ENCODE measurements around the genes P2RY8 and CD99.

GRCh38 chrX:13978-14262 is 267.3 kb upstream of the PLCXD1 start:
- PRO-cap, 2 experiments, result no peak in any of the 2 experiments
- RAMPAGE, long total RNA, 5 experiments, result no peak in any of the 5 experiments

DNA sequence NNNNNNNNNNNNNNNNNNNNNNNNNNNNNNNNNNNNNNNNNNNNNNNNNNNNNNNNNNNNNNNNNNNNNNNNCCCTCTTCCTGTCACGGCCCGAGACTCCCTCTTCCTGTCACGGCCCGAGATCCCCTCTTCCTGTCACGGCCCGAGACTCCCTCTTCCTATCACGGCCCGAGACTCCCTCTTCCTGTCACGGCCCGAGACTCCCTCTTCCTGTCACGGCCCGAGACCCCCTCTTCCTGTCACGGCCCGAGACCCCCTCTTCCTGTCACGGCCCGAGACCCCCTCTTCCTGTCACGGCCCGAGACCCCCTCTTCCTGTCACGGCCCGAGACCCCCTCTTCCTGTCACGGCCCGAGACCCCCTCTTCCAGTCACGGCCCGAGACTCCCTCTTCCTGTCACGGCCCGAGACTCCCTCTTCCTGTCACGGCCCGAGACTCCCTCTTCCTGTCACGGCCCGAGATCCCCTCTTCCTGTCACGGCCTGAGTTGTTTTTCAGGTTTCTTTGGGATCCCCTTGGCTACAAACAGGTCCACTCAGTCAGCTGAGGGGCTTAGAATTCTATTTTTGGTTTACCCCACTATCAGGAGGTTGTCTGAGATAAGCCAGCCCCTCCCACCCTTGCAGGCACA is 186.3 kb upstream of the PLCXD1 start:
- PRO-cap, 2 experiments, result no peak in any of the 2 experiments
- RAMPAGE, long total RNA, 5 experiments, result no peak in any of the 5 experiments

DNA sequence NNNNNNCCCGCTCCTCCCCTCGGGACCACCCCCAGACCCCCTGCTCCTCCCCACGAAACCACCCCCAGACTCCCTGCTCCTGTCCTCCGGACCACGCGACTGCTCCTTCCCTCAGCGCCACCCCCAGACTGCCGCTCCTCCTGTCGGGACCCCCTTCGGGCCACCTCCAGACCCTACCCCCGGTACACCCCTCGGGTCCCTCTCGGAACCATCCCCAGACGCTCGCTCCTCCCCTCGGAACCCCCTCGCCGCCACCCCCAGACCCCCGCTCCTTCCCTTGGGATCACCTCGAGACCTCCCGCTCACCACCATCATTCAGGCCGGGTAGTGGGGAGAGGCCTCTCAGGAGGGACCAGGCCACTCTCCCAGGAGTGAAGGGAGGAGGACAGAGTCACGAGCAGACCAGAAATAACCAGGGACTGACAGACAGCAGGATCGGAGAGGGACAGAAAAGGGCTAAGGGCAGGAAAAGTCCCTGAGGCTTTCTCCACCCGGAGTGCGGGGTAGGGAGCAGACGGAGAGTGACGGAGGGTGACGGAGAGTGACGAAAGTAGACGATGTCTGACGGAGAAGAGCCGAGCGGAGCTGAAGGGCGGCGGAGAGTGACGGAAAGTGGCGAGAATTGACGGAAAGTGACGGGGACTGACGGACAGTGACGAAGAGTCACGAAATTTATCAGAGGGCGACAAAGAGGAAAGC is 54.7 kb upstream of the PLCXD1 start:
- PRO-cap, 2 experiments, result no peak in any of the 2 experiments
- RAMPAGE, long total RNA, 5 experiments, result no peak in any of the 5 experiments

GRCh38 chrX:276506-277232 is 4.5 kb upstream of the PLCXD1 start:
- PRO-cap, 2 experiments, result peak in 1 of 2 experiments; most common plus-strand start chrX:276996 (in 1); most common minus-strand start chrX:276820 (in 1)
- RAMPAGE, long total RNA, 5 experiments, result no peak in any of the 5 experiments

GRCh38 chrX:308966-309564 is 9.5 kb downstream of the GTPBP6 start:
- PRO-cap, 2 experiments, result no peak in any of the 2 experiments
- RAMPAGE, long total RNA, 5 experiments, result no peak in any of the 5 experiments

GRCh38 chrX:312727-313303 is 5.8 kb downstream of the GTPBP6 start:
- PRO-cap, 2 experiments, result no peak in any of the 2 experiments
- RAMPAGE, long total RNA, 5 experiments, result no peak in any of the 5 experiments

DNA sequence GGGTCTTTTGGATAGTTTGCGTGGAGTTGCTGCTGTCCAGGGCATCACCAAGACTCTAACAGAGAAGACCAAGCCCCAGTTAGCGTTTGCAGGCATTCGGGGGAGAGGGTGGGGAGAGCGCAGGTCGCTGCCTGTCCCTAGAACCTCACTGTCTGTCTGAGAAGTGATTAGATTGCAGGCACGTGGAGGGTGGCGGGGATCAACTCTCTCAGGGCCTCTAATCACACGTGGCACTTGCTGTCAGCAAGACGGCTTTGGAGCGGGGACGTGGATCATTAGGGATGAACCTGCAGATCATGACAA is 85.3 kb upstream of the SHOX start:
- PRO-cap, 2 experiments, result no peak in any of the 2 experiments
- RAMPAGE, long total RNA, 5 experiments, result no peak in any of the 5 experiments

DNA sequence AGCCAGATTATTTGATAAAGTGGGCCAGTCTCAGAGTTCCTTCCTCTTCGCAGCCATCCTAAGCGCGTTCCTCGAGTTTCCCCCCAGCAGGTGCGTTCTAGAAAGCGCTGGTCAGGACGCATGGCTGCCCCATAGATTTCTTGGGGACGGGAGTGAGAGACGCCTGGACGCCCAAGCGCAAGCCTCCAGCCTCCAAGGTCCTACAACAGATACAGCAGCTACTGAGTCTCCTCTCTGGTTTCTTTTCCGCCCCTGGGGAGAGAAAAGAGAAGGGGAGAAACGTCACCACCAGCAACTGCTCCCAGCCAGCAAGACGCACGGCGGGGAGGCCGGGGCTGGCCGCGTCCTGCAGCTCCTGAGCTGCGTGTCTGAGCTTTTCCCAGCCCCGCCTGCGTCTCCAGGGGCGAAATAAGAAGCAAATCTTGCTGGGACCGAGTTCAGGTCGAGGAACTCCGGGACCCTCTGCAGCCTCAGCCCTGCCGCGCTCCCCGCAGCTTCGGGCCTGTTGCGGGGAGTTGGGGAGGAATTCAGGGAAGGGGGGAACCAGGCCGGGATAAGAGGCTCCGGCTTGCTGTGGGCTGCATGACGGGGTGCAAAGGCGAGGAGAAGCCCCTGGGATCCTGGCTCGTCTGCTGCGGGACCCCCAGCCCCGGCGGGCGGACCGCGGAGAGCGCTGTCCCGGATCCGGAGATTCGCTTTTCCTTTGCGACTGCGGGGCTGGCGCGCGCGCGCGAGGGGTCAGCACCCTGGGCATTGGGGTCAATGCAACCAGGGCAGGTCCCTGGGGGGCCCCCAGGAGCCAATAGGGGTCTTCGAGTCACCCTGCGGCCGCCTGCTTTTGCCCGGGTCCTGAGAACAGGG is 6.8 kb upstream of the SHOX start:
- PRO-cap, 2 experiments, result no peak in any of the 2 experiments
- RAMPAGE, long total RNA, 5 experiments, result no peak in any of the 5 experiments

- PRO-cap, 2 experiments, result no peak in any of the 2 experiments
- RAMPAGE, long total RNA, 5 experiments, result no peak in any of the 5 experiments
These were observed 186.2 kb downstream of the CRLF2 start for GRCh38 chrX:1026261-1026688.

DNA sequence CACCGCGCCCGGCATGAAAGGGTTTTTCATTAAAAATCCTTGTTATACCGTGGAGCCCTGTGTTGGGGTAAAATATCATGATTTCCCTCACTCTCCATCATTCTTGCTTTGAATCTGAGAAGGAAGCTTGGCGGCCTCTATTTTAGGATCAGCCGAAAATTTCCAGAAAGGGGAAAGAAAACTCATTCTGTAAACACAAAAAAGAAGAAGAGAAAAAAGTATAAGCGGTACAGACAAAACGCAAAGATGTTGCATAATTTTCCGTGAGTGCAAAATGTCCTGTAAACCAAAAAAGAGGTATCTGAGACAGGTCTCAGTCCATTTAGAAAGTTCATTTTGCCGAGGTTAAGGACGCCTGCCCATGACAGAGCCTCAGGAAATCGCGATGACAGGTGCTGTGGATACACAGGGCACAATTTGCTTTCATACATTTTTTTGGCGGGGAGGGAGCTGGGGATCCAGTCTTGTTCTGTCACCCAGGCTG is 5.3 kb downstream of the CSF2RA start:
- PRO-cap, 2 experiments, result no peak in any of the 2 experiments
- RAMPAGE, long total RNA, 5 experiments, result no peak in any of the 5 experiments

GRCh38 chrX:1405893-1406366 is 14.0 kb upstream of the SLC25A6 start:
- PRO-cap, 2 experiments, result no peak in any of the 2 experiments
- RAMPAGE, long total RNA, 5 experiments, result start-site peak on the plus strand in 1 of 5 experiments, at chrX:1405877-1406298 at its widest, 17 reads per replicate

- PRO-cap, 2 experiments, result no peak in any of the 2 experiments
- RAMPAGE, long total RNA, 5 experiments, result no peak in any of the 5 experiments
These were observed 10.1 kb upstream of the ASMTL start for GRCh38 chrX:1462355-1463646.

DNA sequence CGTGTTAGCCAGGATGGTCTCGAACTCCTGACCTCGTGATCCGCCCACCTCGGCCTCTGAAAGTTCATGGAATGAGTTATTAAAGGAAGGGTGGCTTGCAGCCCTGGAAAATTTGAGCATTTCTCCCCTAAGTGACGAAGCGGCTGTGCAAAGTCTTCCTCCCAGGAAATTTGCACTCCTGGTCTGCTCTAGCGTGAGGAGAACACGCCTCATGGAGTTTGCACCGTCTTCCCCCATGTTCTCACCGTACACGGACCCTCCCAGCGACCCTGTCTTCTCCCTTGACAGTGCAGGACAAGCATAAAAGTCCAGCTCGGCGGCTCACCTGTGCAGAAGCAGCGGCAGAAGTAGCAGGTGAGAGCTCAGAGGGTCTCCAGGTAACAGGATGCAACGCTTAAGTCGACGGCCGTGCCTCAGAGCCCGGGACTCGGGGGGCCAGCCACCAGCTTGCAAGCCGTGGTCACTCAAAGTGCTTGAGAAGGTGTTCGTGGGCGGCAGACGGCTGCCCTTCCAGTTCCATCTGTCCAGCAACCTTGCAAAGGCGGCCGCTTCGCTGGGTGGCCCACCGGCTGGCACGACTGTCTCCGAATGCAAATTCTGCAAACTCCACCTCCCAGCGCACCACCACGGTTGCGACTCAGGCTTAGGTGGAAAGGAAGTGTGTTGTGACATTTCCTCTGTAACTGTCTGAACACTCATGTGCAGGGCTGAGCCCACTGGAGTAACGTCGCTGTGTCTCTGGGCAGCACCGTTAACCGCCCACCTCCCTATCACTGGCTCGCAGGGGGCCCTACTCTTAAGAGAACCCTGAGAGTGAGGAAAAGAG is at the start of gene P2RY8:
TSS of gene P2RY8 (minus strand) at position 590 of the 826 bp plus-strand sequence.
- PRO-cap, 2 experiments, result peak in 2 of 2 experiments; most common plus-strand start position 671 of the sequence (in 1); most common minus-strand start position 590 of the sequence (in 2)
- RAMPAGE, long total RNA, 5 experiments, result start-site peak on the minus strand in 4 of 5 experiments, centred at positions 569 to 591 of the sequence, 11 to 27 reads per replicate

GRCh38 chrX:2194013-2194455 is 306.7 kb downstream of the DHRSX start:
- PRO-cap, 2 experiments, result no peak in any of the 2 experiments
- RAMPAGE, long total RNA, 5 experiments, result no peak in any of the 5 experiments

DNA sequence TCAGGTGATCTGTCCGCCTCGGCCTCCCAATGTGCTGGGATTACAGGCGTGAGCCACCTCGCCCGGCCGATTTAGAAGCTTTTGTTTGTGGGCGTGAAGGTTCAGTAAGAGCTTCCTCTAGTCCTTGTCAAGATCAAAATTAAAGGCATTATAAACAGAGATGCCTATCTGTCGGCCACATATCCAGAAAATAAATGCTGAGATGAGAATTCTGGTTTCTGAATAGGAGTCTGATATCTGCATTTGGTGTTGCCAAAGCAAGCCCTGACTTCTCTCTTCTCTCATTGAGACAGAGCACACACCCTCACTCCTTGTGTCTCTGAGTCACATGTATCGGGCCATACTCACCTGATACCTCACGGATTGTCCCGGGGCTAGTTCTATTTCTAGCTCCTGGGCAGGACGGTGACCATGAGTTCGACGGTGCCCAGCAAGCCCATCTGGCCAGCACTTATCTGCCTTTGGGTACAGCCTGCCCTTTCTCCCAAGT is 158.7 kb downstream of the DHRSX start:
- PRO-cap, 2 experiments, result no peak in any of the 2 experiments
- RAMPAGE, long total RNA, 5 experiments, result no peak in any of the 5 experiments

DNA sequence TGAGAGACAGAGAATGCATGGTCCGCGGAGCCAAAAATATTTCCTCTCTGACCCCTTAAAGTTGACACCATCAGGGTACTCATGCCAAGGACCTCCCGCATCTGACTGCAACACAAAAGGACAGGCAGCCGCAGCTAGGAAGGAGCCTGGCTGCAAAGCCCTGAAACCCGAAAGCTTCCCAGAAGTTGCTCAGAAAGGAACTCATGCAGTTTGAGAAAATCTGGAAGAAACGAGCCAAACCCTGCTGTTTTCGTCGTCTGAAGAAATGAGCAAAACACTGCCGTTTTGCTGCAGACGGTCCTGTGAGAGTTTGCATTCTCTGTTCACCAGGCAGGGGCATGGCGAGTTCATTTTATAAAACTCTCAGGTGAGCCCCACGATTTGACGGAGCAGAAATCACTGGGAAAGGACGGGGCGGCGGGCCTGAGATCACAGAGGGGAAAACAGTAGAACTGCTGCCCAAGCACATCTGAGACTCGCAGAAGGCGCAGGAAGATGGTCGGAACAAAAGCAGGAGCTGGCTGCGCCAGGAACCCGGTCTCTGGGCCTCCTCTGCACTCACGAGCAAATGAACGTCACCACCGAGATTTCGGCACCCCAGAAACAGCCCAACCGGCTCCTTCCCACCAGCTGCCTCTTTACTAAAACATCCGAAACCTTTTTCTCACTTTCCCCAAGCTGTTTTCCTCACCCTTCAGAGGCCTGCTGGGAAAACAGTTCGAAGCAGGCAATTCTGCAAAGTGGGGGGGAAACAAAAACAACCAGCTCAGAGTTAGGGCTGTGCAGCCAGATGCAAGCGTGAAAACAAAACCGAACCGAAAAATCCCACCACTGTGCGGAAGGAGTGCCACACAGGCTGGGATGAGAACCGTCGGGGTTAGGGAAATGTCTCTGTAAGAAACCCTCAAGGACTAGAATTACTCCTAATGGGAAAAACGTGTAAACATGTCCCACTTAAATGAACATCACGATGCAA is 16.2 kb downstream of the DHRSX start:
- PRO-cap, 2 experiments, result peak in 1 of 2 experiments; most common plus-strand start position 479 of the sequence (in 1)
- RAMPAGE, long total RNA, 5 experiments, result no peak in any of the 5 experiments

GRCh38 chrX:2584322-2585010 is 83.7 kb upstream of the DHRSX start:
- PRO-cap, 2 experiments, result no peak in any of the 2 experiments
- RAMPAGE, long total RNA, 5 experiments, result no peak in any of the 5 experiments

- PRO-cap, 2 experiments, result peak in 2 of 2 experiments; most common plus-strand start chrX:2691324 (in 1); most common minus-strand start chrX:2691032 (in 2)
- RAMPAGE, long total RNA, 5 experiments, result start-site peak on the plus strand in 4 of 5 experiments, at chrX:2691194-2691510 at its widest, 122 to 2,274 reads per replicate
These were observed at the start of gene CD99 for GRCh38 chrX:2690826-2691620. CD99 (plus strand) TSS chrX:2691295.

DNA sequence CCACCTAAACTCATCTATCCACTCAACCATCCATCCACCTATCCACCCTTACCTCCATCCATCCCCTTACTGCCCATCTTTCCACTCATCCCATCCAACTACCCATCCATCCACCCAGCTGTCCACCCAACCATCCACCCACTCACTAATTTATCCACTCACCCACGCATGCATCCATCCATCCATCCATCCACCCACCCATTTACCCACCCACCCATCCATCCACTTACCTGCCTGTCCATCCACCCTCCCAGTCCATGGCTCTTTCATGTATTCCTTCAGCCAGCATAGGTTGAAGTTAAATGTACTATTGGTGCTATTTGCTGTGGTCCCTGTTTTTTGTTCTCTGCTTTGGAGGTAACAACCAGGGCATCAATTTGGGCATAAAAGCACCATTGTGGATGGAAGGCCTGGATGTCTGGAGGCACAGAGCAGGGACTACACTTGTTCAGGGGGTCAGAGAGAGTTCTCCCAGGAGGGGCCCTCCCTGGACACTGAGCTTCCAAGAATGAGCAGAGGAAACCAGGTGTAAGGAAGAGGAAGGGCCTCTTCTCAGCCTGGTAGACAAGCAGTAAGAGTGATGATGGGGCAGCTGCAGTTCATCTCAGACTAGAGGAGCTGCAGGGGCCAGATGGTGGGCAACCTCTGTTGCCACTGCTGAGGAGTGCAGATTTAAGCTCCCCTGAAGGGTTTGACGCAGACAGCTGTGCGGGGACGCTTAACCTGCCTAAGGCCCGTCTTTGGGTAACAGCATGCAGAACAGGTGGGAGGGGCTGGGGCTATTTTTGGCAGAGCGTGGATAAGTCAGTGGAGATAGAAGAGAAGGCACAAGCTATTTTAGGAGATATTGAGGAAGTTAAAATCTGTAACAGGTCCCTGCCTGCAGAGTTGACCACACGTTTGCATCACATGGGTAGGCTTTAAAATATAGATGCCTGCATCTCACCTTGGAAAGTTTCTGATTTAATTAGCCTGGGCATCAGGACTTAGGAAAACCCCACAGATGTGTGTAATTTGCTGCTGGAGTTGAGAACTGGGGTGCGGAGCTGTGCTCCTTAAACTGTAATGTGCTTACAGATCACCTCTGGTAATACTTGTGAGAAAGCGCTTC is 10.3 kb downstream of the CD99 start:
- PRO-cap, 2 experiments, result no peak in any of the 2 experiments
- RAMPAGE, long total RNA, 5 experiments, result no peak in any of the 5 experiments

DNA sequence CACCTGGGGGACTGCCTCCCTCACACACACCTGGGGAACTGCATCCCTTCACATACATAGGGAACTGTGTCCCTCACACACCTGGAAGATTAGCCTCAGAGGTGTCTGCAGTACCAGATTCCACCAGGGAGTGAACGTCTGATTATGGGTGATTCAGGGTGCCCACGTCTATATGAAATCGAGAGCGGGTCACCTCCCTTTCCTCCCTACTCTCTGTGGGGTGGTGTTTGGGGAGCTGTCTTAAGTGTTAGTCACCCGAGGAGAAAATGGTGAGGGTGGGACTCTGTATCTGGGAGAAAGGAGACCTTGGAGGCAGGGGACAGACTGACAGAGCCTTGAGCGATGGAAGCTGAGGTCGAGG is 17.0 kb downstream of the CD99 start:
- PRO-cap, 2 experiments, result no peak in any of the 2 experiments
- RAMPAGE, long total RNA, 5 experiments, result no peak in any of the 5 experiments